Sternocleidomastoid (tissue), 1 donor: ENCODE results near the genes CDC27, ITGB3 and NPEPPS.

DNA sequence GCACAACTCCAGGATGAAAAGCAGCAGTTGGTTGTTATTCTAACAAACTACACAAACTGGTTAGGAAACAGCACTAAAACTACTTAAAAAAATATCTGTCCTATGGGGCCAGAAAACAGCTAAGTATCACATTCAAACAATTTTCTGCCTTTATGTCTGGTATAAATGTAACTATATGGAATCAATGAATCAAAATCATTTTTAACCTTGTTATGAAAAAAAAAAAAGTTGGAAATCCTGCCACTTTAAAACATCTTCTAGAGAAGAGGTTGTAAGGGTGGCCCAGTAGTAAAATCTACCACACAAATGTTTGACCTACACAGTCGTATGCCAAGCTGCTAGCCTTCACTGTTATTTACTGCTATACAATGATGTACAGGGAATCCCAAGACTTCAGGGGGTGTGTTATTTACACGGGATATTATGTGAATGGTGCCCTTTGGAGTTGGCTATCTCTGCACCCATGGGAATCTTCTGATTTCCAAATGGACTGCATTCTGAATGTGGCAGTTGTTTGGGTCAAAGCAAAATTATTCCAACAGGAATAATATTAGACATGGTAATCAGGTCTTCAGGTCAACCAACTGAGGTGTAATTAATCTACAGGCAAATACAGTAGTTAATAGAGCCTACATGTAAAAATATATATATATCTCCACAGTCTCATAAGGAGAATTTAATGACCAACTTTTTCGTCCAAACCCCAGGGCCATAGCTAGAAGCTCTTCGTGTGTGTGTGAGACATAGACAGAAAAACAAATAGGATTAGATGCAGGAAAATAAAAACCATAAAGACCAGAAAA is 46.0 kb downstream of the STH start:
- PRO-cap = no peak

GRCh38 chr17:46107281-46108035 is 85.8 kb downstream of the KANSL1 start:
- PRO-cap = no peak

DNA sequence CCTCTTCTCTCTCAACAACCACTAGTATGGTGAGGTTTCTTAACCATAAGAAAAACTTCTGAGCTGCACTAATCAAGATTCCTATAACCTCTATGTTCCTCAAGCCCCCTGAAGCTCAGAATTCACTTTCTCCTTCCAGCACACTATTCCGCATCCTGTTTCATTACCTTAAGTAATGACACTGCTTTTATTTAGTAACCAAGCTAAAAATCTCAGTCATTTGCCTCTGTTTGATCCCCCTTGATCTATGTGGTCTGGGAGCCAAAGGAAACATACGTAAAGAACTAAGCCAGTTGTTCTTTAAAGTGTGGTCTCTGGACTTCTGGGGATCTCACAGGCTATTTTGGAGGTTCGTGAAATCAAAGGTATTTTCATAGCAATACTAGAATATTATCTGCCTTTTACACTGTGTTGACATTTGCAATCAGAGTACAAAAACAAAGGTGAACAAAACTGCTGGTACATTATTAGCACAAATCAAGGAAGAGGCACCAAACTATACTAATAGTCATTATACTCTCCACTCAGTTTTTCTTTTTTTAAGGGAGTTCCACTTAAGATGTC is 19.9 kb downstream of the KANSL1 start:
- PRO-cap = no peak

GRCh38 chr17:46181720-46181920 is 11.6 kb downstream of the KANSL1 start:
- PRO-cap = no peak

GRCh38 chr17:46190621-46191156 is 2.5 kb downstream of the KANSL1 start:
- PRO-cap = no peak

DNA sequence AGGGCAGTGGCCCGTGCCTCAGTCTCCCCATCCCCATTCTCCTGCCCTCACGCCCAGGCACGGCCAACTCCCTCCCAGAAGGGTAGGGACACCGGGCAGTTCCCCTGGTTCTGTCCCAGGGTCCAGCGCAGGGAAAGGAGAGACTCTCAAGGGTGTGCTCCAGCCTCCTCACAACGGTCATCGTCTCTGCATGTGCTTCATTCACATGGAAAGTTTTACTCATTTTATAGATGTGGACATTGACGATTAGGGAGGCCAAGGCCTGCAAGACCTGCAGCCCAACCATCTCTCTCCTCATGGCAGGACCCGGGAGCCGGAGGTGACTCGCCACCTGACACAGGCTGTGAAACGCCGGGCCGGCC is 47.9 kb downstream of the WNT3 start:
- PRO-cap = no peak

DNA sequence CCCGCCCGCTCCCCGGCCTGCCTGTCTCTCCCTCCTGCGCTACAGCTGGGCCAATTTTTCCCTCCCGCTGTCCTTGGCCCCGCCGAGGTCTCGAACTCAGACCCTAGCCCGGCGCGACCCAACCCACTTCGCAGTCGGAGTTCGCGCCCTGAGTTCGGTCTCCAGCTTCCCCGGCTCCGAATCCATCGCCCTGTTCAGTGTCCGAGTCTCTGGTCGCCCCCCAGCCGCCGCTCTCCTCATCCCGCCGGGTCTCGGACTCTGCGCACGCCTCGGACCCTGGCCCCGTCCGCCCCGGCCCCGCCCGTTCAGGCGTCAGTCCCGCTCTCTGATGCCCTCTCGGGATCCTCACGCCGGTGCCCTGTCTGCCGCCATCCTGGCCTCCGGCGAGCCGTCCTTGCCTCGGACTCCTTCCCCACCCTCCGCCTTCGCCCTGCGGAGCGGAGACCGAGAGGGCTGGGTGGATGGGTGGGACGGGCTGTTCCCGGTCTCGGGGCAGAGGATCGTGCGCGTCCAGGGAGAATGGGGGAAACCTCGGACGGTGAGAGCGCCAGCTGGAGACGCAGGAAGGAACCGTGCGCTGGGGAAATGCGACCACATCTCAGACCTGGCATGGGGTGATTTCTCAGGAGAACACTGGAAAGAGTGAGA is 476 bp downstream of the WNT9B start:
- PRO-cap = no peak

GRCh38 chr17:47010124-47010361 is 31.0 kb upstream of the RPRML start:
- PRO-cap = no peak

- PRO-cap = no peak
These were observed 87.7 kb upstream of the RPRML start for GRCh38 chr17:47066671-47067142.

DNA sequence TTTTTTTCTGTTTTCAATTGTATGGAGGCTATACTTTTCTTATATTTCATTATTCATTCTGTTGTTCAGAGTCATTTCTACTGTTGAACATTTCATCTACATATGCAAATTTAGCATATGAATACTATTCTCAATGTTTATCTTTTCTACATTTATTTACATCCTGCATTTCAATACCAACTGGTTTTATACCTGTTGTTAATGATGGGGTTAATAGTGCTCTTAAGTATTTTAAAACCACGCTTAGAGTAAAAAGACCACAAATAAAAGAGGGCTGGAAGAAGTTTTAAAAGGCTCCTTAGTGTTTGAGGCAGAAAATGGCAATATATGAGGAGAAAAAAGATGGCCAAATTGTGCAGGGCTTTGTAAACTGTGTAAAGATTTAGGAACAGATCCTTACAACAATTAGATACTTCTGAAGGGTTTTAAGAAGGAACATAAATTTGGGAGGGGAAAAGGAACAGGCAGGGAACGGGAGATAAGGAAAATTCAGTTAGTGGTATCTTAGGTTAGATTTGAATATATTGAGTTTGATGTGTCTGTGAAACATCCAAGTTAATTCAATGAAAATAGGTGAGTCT is 12.8 kb downstream of the CDC27 start:
- PRO-cap = no peak

- PRO-cap = bidirectional peak, plus-strand start at chr17:47188916, minus-strand start at chr17:47188851; bidirectional peak, plus-strand start at chr17:47189039, minus-strand start at chr17:47189002; unidirectional peak, minus-strand start at chr17:47189110; bidirectional peak, plus-strand start at chr17:47189563, minus-strand start at chr17:47189252
These were observed at the start of gene CDC27 for GRCh38 chr17:47188638-47189389. Gene CDC27 (minus strand): TSS chr17:47189295.

- PRO-cap = bidirectional peak, plus-strand start at chr17:47253827, minus-strand start at chr17:47253892
These were observed at the start of gene ITGB3 for GRCh38 chr17:47253369-47254447. Gene ITGB3 (plus strand): TSS chr17:47253827.

GRCh38 chr17:47288414-47288960 is 34.9 kb downstream of the ITGB3 start:
- PRO-cap = no peak

- PRO-cap = no peak
These were observed 13.4 kb upstream of the EFCAB13 start for GRCh38 chr17:47310362-47310793.

DNA sequence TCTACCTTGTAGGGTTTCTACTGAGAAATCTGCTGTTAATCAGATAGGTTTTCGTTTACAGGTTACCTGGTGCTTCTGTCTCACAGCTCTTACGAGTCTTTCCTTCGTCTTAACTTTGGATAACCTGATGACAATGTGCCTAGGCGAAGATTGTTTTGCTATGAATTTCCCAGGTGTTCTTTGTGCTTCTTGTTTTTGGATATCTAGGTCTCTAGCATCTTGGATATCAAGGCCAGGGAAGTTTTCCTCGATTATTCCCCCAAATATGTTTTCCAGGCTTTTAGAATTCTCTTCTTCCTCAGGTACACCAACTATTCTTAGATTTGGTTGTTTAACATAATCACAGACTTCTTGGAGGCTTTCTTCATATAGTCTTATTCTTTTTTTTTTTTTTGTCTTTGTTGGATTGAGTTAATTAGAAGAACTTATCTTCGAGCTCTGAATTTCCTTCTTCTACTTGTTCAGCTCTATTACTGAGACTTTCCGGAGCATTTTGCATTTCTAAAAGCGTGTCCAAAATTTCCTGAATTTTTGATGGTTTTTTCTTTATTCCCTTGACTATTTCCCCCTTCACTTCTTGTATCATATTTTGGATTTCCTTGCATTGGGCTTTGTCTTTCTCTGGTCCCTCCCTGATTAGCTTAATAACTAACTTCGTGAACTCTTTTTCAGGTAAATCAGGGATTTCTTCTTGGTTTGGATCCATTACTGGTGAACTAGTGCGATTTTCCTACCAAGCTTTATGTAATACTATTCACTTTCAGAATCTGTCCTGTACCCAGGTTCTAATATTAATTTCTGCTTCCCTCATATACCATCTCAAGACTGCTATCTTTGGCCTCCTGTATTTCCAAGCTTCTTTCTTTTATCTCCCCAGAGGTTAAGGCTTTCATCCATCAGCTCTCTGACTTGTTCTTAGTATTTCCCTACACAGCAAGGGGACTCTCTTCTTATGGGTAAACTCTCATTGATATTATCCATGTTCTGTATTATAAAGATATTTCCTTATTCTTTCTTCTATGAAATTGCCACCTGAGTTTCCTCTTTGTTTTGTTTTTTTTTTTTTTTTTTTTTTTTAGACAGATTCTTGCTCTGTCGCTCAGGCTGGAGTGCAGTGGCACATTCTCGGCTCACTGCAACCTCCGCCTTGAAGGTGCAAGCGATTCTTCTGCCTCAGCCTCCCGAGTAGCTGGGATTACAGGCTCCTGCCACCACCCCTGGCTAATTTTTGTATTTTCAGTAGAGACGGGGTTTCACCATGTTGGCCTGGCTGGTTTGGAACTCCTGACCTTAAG is 92.3 kb upstream of the NPEPPS start:
- PRO-cap = no peak

GRCh38 chr17:47530799-47531845 is at the start of gene NPEPPS:
Gene NPEPPS (plus strand): TSS chr17:47531108.
- PRO-cap = bidirectional peak, plus-strand start at chr17:47531202, minus-strand start at chr17:47530987

DNA sequence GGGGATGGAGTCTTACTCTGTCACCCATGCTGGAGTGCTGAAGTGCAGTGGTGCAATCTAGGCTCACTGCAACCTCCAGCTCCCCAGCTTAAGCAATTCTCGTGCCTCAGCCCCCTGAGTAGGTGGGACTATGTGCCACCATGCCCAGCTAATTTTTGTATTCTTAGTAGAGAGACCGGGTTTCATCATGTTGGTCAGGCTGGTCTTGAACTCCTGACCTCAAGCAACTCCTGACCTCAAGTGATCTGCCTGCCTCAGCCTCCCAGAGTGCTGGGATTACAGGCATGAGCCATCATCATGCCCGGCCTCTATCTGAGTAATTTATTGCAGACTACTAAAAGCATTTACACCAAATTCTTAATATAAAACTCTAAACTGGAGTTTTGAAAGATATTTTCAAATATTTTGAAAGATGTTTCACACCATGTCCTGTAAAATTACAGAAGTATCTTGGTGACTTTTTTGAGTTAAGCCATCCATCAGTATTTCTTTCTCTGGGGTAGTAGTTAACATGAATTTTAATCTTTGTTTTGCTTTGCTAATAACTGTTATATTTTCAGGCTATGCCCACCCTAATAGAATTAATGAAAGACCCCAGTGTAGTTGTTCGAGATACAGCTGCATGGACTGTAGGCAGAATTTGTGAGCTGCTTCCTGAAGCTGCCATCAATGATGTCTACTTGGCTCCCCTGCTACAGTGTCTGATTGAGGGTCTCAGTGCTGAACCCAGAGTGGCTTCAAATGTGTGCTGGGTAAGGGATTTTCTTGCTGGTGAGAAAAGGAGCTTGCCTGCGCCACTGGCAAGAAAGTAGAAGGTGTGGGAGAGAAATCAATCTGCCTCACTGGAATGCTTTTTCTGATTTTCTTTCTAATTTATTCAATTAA is 19.6 kb downstream of the KPNB1 start:
- PRO-cap = no peak

DNA sequence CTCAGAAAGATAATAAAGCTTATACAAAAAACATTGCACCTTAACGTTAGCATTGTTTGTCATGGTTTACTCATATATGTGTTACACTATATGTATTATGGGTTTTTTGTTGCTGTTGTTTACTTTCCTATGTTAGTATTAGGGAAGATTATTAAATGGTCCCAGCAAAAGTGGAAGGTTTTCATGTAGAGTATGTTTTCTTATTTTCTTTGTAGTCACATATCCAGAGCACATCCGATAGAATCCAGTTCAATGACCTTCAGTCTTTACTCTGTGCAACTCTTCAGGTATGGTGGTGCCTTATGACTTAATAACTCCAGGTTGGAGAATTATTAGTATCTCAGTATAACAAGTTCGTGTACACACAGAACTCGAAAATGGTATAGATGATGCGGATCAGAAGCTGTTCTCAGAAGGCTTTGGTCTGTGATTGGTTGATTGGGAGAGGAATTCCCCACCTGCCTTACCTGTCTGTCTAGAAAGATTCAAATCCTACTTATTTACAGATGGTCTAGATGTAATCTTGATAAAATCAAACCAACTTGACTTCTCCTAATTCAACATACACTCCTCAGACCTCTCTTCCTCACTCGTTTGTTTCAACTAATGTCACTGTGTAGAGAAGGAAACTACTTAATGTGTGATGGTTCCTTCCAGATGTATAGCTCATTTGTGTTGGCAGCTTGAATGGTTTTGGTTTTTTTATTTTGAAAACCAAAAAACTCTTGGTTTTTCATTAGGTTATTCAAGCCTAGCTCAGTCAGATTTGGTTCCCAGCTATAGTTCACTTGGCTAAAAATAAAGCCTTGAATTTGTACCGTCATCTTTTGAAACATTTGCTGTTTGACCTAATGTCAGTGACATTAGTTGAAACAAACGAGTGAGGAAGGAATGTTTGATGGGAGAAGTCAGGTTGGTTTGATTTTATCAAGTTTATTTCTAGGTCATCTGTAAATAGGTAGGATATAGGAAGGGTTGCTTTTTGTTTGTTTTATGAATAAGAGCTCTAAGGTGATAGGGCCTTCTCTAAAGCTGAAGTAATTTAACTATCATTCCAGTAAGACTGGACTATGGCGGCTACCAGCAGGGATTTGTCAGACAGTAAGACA is 20.3 kb upstream of the TBKBP1 start:
- PRO-cap = no peak

DNA sequence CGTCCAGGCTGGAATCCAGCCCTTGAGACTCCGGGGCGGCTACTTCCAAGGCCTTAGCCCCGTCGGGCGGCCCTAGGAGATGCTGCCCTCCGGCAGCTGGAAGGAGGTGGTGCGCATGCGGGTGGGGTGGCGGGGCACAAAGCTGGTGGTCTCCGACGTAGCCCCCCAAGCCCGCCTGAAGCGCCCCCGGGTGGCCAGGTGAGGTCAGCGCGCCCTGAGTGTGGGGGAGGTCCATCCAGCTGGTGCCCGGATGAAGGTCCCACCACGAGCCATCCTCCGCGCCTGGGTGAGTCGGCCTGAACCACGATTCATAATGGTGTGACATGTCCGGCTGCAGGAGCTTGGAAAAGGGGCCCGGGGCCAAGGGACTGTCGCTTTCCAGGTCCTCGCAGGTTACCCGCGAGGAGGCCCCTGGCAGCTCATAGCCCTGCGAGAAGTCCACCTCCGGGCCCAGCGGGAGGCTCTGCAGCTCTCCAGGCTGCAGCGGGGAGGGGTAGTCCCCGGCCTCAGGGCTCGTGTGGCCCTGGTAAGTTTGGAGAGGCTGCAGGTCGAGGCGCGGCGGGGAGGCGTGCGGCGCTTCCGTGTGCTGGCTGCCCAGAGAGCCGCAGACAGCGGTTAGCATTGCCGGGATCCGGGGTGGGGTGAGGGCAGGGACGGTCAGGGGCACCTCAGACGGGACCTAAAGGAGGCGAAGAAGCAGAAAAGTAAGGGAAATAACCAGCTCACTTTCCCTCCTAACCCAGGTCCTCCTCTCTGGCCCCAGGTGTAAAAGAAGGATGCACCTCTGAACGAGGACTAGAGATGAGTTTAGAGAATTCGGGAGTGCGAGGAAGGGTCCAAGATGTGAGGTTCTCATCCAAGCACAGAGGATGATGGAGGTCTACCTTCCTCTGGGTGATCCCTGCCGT is 2.9 kb downstream of the SP6 start:
- PRO-cap = no peak

- PRO-cap = bidirectional peak, plus-strand start at chr17:47855976, minus-strand start at chr17:47855697
These were observed 4.6 kb upstream of the SP6 start for GRCh38 chr17:47855402-47856126.